K562 (cell line): ENCODE measurements around a stretch of chr7.

DNA sequence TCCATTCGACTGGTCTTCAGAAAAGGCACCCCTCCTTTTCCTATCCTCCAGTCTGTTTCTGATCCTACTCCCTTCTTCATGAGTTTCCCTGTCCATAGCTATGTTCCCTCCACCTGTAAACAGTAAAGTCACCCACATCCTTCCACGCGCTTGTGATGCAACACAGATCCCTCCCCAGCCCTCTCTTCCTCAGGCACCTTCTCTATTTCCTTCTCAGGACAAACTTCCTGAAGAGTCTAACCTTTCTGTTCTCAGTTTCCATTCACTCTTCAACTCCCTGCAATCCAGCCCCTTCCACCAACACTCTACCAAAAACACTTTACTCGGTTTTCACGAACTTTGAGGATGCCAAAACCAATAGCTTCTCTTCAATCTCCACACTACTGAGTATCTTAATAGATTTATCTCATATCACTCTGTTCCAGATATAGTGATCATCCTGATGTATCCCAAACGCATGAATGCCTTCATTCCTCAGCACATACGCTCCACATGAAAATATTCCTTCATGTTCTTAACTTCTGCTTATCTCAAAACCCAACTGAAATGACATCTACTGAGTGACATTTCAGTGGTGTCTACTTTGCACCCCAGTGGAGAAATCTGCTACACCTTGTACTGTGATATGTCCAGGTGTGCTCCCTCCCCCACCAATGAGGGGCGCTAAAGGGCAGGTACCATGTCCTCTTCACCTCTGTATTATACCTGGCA is 2.4 kb downstream of the PAXIP1 start:
- RAMPAGE, long total RNA = no peak
- RRBS = no CpG with 5 or more reads among the region's 8 CpGs
PRO-cap:
- standard = no peak
- CoPRO, capped RNA only, 2 experiments = no peak in any of the 2 experiments
- CoPRO, capped and uncapped RNA, 2 experiments = no peak in any of the 2 experiments
- CoPRO, uncapped RNA only, 2 experiments = peak in 2 of 2 experiments; most common minus-strand start position 500 of the sequence (in 2)
CAGE:
- cytosol, long polyA plus RNA = no peak
- long polyA plus RNA = no peak
- nucleolus, long total RNA = no peak
- nucleus, long polyA plus RNA = no peak

DNA sequence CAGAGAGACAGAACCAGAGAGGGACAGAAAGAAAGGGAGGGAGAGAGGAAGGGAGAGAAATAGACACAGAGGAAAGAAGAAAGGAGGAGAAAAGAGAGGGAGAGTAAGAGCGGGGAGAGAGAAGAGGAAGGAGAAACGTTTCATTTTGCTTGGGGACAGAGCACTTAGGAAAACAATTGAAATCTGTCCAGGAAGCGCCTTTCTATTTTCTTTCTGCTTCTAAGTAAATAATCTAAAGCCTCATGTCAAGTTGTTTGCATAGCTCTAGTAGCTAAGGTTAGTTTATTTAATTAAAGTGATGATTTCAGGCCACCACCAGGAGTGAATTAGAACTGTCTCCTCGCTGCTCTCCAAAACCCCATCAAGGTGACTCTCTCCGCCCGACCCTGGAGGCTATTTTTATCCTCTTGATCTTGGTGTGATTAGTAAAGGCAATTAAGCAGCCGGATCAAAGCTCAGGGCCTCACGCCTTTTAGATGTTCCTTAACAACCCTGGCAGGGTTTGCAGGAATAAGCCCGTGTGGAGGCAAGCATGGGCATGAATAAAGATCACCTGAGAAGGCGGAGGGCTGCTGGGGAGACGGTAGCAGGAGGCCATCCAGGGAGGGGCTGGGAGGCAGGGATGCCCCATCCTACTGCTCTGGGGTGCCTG is 73.4 kb upstream of the INSIG1 start:
- RAMPAGE, long total RNA = no peak
- RRBS = no CpG with 5 or more reads among the region's 11 CpGs
PRO-cap:
- standard = no peak
- CoPRO, capped RNA only, 2 experiments = no peak in any of the 2 experiments
- CoPRO, capped and uncapped RNA, 2 experiments = no peak in any of the 2 experiments
- CoPRO, uncapped RNA only, 2 experiments = no peak in any of the 2 experiments
CAGE:
- cytosol, long polyA plus RNA = no peak
- long polyA plus RNA = no peak
- nucleolus, long total RNA = no peak
- nucleus, long polyA plus RNA = no peak

DNA sequence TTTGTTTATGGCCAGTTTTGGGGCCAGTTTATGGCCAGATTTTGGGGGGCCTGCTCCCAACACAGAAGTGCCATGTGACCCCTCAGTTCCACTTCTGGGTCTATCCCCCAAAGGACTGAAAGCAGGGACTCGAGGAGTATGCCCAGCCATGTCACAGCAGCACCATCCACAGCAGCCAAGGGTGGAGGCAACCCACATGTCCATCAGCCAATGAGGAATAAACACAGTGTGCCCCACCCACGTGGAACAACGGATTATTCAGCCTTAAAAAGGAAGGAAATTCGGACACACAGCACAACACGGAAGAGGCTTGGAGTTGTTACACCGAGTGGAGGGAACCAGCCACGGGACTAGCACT is 53.6 kb upstream of the INSIG1 start:
- RAMPAGE, long total RNA = no peak
- RRBS = no CpG with 5 or more reads among the region's 7 CpGs
PRO-cap:
- standard = no peak
- CoPRO, capped RNA only, 2 experiments = no peak in any of the 2 experiments
- CoPRO, capped and uncapped RNA, 2 experiments = no peak in any of the 2 experiments
- CoPRO, uncapped RNA only, 2 experiments = no peak in any of the 2 experiments
CAGE:
- cytosol, long polyA plus RNA = no peak
- long polyA plus RNA = no peak
- nucleolus, long total RNA = no peak
- nucleus, long polyA plus RNA = no peak

DNA sequence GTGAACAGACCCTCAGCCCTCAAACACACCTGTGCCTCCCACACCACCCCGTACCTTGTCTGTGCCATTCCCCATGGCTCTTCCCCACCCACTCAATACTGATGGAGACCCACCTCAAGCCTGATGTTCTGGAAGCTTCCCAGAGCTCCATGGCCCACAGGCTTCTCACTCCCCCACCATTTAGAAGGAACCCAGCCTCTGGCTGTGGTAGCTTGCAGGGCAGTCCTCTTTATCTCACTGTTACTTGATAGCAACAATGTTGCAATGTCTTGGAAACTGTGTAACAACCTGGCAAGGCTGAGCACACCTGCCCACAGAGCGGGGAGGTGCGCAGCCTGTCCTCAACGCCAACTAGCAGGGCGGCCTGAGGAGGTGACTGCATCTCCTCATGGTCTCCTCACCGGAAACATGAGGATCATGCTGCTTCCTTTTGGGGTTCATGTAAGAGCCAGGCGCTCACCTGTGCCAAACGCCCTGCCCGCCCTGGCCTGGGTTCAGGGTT is 43.7 kb upstream of the INSIG1 start:
- RAMPAGE, long total RNA = no peak
- RRBS = no CpG with 5 or more reads among the region's 9 CpGs
PRO-cap:
- standard = no peak
- CoPRO, capped RNA only, 2 experiments = no peak in any of the 2 experiments
- CoPRO, capped and uncapped RNA, 2 experiments = no peak in any of the 2 experiments
- CoPRO, uncapped RNA only, 2 experiments = no peak in any of the 2 experiments
CAGE:
- cytosol, long polyA plus RNA = no peak
- long polyA plus RNA = no peak
- nucleolus, long total RNA = no peak
- nucleus, long polyA plus RNA = no peak

- RAMPAGE, long total RNA = no peak
- RRBS = no CpG with 5 or more reads among the region's 5 CpGs
PRO-cap:
- standard = bidirectional peak, plus-strand start at chr7:155291345, minus-strand start at chr7:155291136
- CoPRO, capped RNA only, 2 experiments = peak in 2 of 2 experiments; most common plus-strand start chr7:155291301 (in 1); most common minus-strand start chr7:155291099 (in 1)
- CoPRO, capped and uncapped RNA, 2 experiments = no peak in any of the 2 experiments
- CoPRO, uncapped RNA only, 2 experiments = no peak in any of the 2 experiments
CAGE:
- cytosol, long polyA plus RNA = no peak
- long polyA plus RNA = no peak
- nucleolus, long total RNA = no peak
- nucleus, long polyA plus RNA = no peak
Observed at GRCh38 chr7:155291036-155291468, 6.6 kb upstream of the INSIG1 start.

GRCh38 chr7:155298107-155298687 is 519 bp downstream of the INSIG1 start:
- RAMPAGE, long total RNA = no peak
- RRBS = 2% methylated on average over 20 of the region's 54 CpGs
PRO-cap:
- standard = unidirectional peak, plus-strand start at chr7:155298151; bidirectional peak, plus-strand start at chr7:155298403, minus-strand start at chr7:155298310
- CoPRO, capped RNA only, 2 experiments = no peak in any of the 2 experiments
- CoPRO, capped and uncapped RNA, 2 experiments = peak in 2 of 2 experiments; most common plus-strand start chr7:155298400 (in 1); most common minus-strand start chr7:155298219 (in 1)
- CoPRO, uncapped RNA only, 2 experiments = peak in 2 of 2 experiments; most common plus-strand start chr7:155298292 (in 1); most common minus-strand start chr7:155298208 (in 1)
CAGE:
- cytosol, long polyA plus RNA = start-site peak on the minus strand at chr7:155298511-155298669, 10 and 5 reads in 2 replicates
- long polyA plus RNA = no peak
- nucleolus, long total RNA = no peak
- nucleus, long polyA plus RNA = no peak

DNA sequence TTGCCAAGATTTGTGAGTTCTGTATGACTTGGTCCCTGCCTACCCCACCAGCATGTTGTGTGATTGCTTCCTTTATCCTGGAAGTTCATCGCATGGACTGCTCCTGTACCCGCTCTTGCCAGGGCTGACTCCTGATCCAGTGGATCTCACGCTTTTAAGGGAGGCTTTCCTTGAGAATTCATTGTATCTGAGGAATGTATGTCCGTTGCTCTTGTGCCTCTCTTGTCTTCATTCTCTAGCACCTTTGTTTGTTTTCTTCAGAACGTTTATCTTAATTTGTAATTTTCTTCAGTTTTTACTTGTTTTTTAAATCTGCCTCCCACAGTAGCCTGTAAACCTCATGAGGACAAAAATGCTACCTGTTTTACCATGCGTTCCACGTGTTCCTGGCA is 2.0 kb downstream of the RBM33 start:
- RAMPAGE, long total RNA = no peak
- RRBS = no CpG with 5 or more reads among the region's 7 CpGs
PRO-cap:
- standard = no peak
- CoPRO, capped RNA only, 2 experiments = no peak in any of the 2 experiments
- CoPRO, capped and uncapped RNA, 2 experiments = no peak in any of the 2 experiments
- CoPRO, uncapped RNA only, 2 experiments = no peak in any of the 2 experiments
CAGE:
- cytosol, long polyA plus RNA = no peak
- long polyA plus RNA = no peak
- nucleolus, long total RNA = no peak
- nucleus, long polyA plus RNA = no peak

DNA sequence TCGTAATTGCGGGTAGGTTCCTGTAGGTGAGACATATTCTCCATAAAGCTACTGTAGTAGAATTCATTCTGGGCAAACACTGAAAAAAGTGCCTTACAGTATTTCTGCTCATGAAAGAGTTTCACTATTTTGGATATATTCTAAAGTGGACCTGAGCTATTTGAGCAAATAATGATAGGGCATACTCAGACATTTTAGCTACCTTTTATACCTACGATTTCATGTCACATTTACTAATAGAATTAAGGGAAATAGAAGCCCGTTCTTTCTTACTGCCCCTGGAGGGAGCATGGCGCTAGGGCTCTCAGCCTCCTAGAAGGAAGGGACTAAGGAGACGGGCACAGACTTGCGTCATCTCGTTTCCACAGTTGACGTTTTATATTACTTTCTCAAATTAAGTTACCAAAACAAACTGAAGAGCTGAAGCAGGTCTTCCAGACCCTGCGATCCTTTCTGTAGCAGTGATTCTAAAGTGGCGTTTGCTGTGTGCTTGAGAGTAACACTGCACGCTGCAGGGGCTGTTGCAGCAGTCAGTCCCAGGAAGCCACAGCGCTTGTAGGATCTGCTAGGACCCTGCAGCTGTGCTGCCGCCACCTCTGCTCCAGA is 36.1 kb downstream of the SHH start:
- RAMPAGE, long total RNA = no peak
- RRBS = no CpG with 5 or more reads among the region's 14 CpGs
PRO-cap:
- standard = no peak
- CoPRO, capped RNA only, 2 experiments = no peak in any of the 2 experiments
- CoPRO, capped and uncapped RNA, 2 experiments = no peak in any of the 2 experiments
- CoPRO, uncapped RNA only, 2 experiments = peak in 2 of 2 experiments; most common plus-strand start position 136 of the sequence (in 1)
CAGE:
- cytosol, long polyA plus RNA = no peak
- long polyA plus RNA = no peak
- nucleolus, long total RNA = no peak
- nucleus, long polyA plus RNA = no peak

DNA sequence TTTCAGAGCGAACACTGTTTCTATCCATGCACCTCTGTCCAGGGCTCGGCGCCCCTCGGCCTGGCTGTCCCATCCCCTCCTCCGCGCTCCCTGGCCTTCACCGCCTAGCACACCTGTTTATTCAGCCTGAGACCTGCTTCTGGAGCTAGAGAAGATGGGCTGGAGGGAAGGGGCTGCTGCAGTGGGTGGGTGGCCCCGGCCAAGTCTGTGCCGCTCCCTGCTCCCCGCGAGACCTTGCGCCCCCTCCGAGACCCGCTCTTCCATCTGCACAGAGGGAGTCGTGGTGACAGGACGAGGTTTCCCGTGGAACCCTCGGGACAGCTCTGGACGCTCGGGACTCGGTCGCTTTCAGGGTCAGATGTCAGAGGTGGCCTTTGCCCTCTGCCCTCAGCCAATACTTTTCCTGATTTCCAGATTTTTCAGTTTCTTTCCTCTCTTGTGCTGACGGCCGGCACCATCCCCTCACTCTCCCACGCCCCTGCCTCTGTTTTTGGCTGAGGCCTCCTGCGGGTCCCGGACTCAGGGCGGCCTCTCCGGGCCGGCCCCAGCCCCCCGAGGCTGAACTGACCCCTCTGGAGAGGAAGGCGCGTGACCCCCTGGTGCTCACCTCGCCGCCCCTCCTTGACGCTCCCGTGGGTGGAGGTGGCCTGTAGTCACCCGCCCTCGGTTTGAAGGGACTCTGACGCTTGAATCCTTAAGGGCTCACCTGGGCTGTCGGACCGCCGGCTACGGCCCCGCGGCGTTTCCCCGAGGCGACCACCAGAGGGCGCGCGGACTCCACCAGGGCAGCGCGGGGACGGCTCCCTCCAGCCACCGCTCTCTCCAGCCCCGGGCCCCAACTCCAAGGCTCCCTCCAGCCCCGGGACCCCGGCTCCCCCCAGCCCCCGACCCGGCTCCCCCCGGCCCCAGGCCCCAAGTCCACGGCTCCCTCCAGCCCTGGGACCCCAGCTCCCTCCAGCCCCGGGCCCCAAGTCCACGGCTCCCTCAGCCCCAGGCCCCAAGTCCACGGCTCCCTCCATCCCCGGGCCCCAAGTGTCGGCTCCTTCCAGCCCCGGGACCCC is 15.6 kb downstream of the SHH start:
- RAMPAGE, long total RNA = no peak
- RRBS = 33% methylated on average over 10 of the region's 69 CpGs
PRO-cap:
- standard = no peak
- CoPRO, capped RNA only, 2 experiments = no peak in any of the 2 experiments
- CoPRO, capped and uncapped RNA, 2 experiments = no peak in any of the 2 experiments
- CoPRO, uncapped RNA only, 2 experiments = no peak in any of the 2 experiments
CAGE:
- cytosol, long polyA plus RNA = no peak
- long polyA plus RNA = no peak
- nucleolus, long total RNA = no peak
- nucleus, long polyA plus RNA = no peak

DNA sequence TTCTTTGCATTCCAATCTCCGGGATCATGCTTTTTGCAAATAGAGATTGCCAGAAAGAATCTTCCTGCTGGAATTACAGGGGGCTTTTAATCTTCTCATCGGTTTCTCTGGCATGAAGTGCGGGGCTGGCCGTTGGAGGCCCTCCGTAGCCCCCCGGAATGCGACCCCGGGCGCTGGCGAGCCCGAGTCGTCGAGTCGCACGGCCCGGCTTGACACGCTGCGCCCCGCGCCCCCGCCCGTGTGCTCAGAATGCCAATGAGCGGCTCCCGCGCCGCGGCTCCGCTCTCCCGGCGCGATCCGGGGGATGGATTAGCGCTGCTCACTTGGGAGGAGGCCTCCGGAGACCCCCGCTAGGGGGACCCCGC is 7.5 kb downstream of the SHH start:
- RAMPAGE, long total RNA = no peak
- RRBS = 4% methylated on average over 25 of the region's 36 CpGs
PRO-cap:
- standard = no peak
- CoPRO, capped RNA only, 2 experiments = no peak in any of the 2 experiments
- CoPRO, capped and uncapped RNA, 2 experiments = no peak in any of the 2 experiments
- CoPRO, uncapped RNA only, 2 experiments = no peak in any of the 2 experiments
CAGE:
- cytosol, long polyA plus RNA = no peak
- long polyA plus RNA = no peak
- nucleolus, long total RNA = no peak
- nucleus, long polyA plus RNA = no peak

- RAMPAGE, long total RNA = no peak
- RRBS = 8% methylated on average over 10 of the region's 17 CpGs
PRO-cap:
- standard = no peak
- CoPRO, capped RNA only, 2 experiments = no peak in any of the 2 experiments
- CoPRO, capped and uncapped RNA, 2 experiments = no peak in any of the 2 experiments
- CoPRO, uncapped RNA only, 2 experiments = no peak in any of the 2 experiments
CAGE:
- cytosol, long polyA plus RNA = no peak
- long polyA plus RNA = no peak
- nucleolus, long total RNA = no peak
- nucleus, long polyA plus RNA = no peak
Observed at GRCh38 chr7:155805192-155805366, 7.2 kb downstream of the SHH start.

- RAMPAGE, long total RNA = no peak
- RRBS = no CpG with 5 or more reads among the region's 26 CpGs
PRO-cap:
- standard = no peak
- CoPRO, capped RNA only, 2 experiments = no peak in any of the 2 experiments
- CoPRO, capped and uncapped RNA, 2 experiments = no peak in any of the 2 experiments
- CoPRO, uncapped RNA only, 2 experiments = no peak in any of the 2 experiments
CAGE:
- cytosol, long polyA plus RNA = no peak
- long polyA plus RNA = no peak
- nucleolus, long total RNA = no peak
- nucleus, long polyA plus RNA = no peak
Observed at GRCh38 chr7:156516138-156517164, 124.1 kb upstream of the RNF32 start.

DNA sequence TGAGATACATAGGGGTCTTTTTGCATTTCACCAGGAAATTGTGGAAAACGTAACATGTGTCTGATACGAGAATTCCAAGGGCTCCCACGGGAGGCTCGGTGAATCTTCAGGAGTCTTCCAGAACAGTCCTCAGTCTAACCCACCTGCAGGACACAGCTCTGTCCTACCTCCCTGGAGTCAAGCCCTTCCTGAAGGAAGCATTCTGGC is 105.2 kb upstream of the RNF32 start:
- RAMPAGE, long total RNA = no peak
- RRBS = no CpG with 5 or more reads among the region's 4 CpGs
PRO-cap:
- standard = no peak
- CoPRO, capped RNA only, 2 experiments = no peak in any of the 2 experiments
- CoPRO, capped and uncapped RNA, 2 experiments = no peak in any of the 2 experiments
- CoPRO, uncapped RNA only, 2 experiments = no peak in any of the 2 experiments
CAGE:
- cytosol, long polyA plus RNA = no peak
- long polyA plus RNA = no peak
- nucleolus, long total RNA = no peak
- nucleus, long polyA plus RNA = no peak

DNA sequence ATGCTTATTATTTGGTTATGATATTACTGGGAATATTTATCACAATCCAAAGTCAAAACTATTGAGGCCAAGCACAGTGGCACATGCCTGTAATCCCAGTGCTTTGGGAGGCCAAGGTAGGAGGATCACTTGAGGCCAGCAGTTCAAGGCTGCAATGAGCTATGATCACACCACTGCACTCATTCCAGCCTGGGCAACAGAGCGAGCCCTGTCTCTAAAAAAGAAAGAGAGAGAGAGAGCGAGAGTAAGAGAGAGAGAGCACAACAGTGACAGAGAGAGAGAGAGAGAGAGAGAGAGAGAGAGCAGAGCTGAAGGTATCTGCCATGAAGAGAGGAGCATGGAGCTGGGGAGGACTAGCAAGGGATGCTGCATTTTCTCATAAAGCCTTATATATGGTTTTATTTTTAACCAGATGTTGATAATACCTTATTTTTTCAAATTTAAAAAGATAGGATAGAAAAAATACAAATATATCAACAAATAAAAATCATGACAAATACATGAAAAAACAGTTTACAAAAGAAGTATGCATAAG is 84.5 kb upstream of the RNF32 start:
- RAMPAGE, long total RNA = no peak
- RRBS = no CpG with 5 or more reads among the region's 2 CpGs
PRO-cap:
- standard = no peak
- CoPRO, capped RNA only, 2 experiments = no peak in any of the 2 experiments
- CoPRO, capped and uncapped RNA, 2 experiments = no peak in any of the 2 experiments
- CoPRO, uncapped RNA only, 2 experiments = no peak in any of the 2 experiments
CAGE:
- cytosol, long polyA plus RNA = no peak
- long polyA plus RNA = no peak
- nucleolus, long total RNA = no peak
- nucleus, long polyA plus RNA = no peak

DNA sequence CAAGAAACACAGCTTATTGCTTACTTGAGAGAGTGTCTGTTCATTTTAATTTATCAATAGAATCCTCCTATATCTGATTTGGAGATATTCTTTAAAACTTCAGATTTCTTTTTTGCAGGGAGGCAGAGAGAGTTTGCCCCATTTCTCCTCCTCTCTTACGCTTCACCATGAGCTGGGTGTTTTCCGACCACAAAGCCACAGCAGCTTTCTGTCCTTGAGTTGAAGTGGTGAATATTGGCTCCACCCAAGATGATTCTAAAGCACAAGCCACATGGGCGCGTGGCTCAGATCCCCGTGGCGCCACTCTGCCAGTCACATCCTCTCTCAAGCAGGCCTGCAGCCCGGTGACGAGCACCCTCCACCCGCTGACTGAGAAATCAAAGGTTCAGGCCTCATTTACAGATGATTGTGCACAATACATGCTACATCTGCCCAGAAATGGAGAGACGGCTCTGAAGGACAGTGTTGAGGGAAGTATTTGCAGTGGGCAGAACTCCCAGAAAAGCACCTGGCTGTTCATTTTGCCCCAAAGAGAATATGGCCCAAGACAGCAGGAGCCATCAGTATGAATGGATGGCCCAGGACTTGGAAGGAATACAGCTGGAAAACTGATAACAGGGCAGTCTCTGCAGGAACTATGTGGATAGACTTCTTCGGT is 27.6 kb upstream of the RNF32 start:
- RAMPAGE, long total RNA = no peak
- RRBS = no CpG with 5 or more reads among the region's 11 CpGs
PRO-cap:
- standard = no peak
- CoPRO, capped RNA only, 2 experiments = no peak in any of the 2 experiments
- CoPRO, capped and uncapped RNA, 2 experiments = no peak in any of the 2 experiments
- CoPRO, uncapped RNA only, 2 experiments = no peak in any of the 2 experiments
CAGE:
- cytosol, long polyA plus RNA = no peak
- long polyA plus RNA = no peak
- nucleolus, long total RNA = no peak
- nucleus, long polyA plus RNA = no peak

GRCh38 chr7:156842269-156842809 is 50.6 kb downstream of the LMBR1 start:
- RAMPAGE, long total RNA = no peak
- RRBS = no CpG with 5 or more reads among the region's 6 CpGs
PRO-cap:
- standard = unidirectional peak, minus-strand start at chr7:156842491
- CoPRO, capped RNA only, 2 experiments = peak in 1 of 2 experiments; most common plus-strand start chr7:156842529 (in 1); most common minus-strand start chr7:156842491 (in 1)
- CoPRO, capped and uncapped RNA, 2 experiments = no peak in any of the 2 experiments
- CoPRO, uncapped RNA only, 2 experiments = no peak in any of the 2 experiments
CAGE:
- cytosol, long polyA plus RNA = no peak
- long polyA plus RNA = no peak
- nucleolus, long total RNA = no peak
- nucleus, long polyA plus RNA = no peak

DNA sequence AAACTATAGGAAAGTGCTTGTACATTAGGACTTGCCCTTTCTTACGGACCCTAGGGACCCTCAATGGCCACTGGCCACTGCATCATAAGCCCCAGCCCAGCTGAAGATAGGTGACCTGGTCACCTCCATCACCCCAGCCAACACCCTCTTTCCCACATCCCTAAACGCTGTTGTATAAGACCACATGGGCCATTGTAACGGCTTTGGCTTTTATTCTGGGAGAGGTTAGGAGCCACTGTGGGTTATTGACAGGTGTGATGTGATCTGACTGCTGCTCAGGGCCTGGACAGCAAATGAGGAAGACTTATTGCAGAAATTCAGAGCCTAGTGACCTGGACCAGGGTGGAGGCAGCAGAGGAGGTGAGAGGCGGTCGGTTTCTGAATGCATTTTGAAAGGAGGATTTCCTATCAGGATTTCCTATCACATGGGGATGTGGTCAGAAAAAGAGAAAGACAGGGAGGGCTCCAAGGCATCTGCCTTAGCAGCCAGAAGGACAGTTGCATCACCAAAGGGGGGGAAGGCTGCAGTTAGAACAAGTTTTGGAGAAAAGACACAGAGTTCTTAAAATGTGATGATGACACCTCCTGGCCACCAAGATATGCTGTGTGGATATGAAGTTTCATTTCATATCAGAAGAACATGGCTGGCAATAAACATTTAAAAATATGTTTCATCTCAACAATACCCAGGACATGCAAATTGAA is 2.3 kb upstream of the LMBR1 start:
- RAMPAGE, long total RNA = no peak
- RRBS = no CpG with 5 or more reads among the region's 5 CpGs
PRO-cap:
- standard = no peak
- CoPRO, capped RNA only, 2 experiments = no peak in any of the 2 experiments
- CoPRO, capped and uncapped RNA, 2 experiments = no peak in any of the 2 experiments
- CoPRO, uncapped RNA only, 2 experiments = no peak in any of the 2 experiments
CAGE:
- cytosol, long polyA plus RNA = no peak
- long polyA plus RNA = no peak
- nucleolus, long total RNA = no peak
- nucleus, long polyA plus RNA = no peak

GRCh38 chr7:157000033-157000406 is 10.4 kb downstream of the MNX1 start:
- RAMPAGE, long total RNA = no peak
- RRBS = 4% methylated on average over 13 of the region's 33 CpGs
PRO-cap:
- standard = no peak
- CoPRO, capped RNA only, 2 experiments = no peak in any of the 2 experiments
- CoPRO, capped and uncapped RNA, 2 experiments = no peak in any of the 2 experiments
- CoPRO, uncapped RNA only, 2 experiments = no peak in any of the 2 experiments
CAGE:
- cytosol, long polyA plus RNA = no peak
- long polyA plus RNA = no peak
- nucleolus, long total RNA = no peak
- nucleus, long polyA plus RNA = no peak

- RAMPAGE, long total RNA = no peak
- RRBS = 80% methylated on average over 5 of the region's 9 CpGs
PRO-cap:
- standard = no peak
- CoPRO, capped RNA only, 2 experiments = no peak in any of the 2 experiments
- CoPRO, capped and uncapped RNA, 2 experiments = no peak in any of the 2 experiments
- CoPRO, uncapped RNA only, 2 experiments = no peak in any of the 2 experiments
CAGE:
- cytosol, long polyA plus RNA = no peak
- long polyA plus RNA = no peak
- nucleolus, long total RNA = no peak
- nucleus, long polyA plus RNA = no peak
Observed at GRCh38 chr7:157237915-157239007, 98.5 kb upstream of the DNAJB6 start.